ENCODE measurements around a stretch of chr16.

DNA sequence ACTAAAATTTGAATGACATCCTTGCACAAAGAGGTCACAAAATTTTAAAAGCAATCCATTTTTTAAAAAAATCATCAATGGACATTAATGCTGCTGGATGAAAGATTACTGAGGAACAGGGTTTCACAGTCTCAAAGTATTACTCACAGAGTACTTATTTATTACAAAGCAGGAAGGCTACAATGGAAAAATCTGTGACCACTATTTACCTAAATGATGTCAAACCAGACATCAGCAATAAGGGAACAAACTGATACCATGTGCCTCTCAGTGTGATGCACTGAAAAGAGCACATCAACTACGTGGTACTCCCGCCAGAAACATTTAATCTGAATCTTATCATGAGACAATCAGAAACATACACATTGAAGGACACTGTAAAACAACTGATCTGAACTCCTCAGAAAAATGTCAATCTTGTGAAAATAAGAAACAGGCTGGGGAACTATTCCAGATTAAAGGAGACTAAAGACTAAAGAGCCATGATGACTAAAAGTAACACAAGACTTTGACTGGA is 124.2 kb downstream of the PARN start:
- PRO-cap: no peak

- PRO-cap: no peak
These were observed 14.0 kb downstream of the PDXDC1 start for GRCh38 chr16:14988853-14989234.

- PRO-cap: no peak
These were observed 22.6 kb downstream of the NTAN1 start for GRCh38 chr16:15033081-15033855.

DNA sequence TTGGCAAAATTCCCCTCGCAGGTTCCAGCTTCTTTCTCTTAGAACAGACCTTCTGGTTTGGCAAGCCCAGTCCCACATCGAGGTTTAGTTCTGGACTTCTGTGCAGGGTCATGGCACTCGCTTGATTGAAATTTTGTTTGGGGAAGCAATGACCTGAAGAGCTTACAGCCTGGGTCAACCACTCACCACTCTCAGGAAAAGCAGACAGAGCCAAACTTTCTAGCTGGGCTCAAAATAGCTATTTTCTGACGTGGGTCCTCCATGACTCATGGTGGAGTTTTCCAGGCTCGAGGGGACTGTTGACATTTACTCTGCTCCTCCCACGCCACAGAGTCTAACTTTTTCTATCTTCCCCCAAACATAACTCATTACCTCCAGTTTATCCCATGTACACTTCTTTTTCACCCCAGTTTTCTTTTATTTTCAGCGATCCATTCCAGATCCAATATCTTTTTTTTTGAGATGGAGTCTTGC is 55.1 kb downstream of the BMERB1 start:
- PRO-cap: no peak

DNA sequence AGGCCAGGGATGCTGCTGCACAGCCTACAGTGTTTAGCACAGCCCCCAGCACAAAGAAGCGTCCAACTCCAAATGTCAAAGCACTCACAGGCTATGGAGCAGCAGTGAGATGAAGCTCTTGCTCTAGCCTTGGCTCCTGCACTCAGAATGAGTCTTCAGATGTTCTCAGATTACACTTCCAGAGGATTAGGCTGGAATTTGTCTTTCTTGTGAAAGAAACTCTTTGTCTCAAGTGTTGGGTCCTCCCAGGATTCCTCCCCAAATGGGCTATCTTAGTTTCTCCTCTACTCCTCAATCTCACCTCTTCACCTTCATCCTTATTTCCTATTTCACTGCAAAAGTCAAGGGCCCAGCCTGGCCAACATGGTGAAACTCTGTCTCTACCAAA is 64.5 kb downstream of the BMERB1 start:
- PRO-cap: unidirectional peak, minus-strand start at position 149 of the sequence

- PRO-cap: no peak
These were observed 67.9 kb downstream of the BMERB1 start for GRCh38 chr16:15501988-15502900.

DNA sequence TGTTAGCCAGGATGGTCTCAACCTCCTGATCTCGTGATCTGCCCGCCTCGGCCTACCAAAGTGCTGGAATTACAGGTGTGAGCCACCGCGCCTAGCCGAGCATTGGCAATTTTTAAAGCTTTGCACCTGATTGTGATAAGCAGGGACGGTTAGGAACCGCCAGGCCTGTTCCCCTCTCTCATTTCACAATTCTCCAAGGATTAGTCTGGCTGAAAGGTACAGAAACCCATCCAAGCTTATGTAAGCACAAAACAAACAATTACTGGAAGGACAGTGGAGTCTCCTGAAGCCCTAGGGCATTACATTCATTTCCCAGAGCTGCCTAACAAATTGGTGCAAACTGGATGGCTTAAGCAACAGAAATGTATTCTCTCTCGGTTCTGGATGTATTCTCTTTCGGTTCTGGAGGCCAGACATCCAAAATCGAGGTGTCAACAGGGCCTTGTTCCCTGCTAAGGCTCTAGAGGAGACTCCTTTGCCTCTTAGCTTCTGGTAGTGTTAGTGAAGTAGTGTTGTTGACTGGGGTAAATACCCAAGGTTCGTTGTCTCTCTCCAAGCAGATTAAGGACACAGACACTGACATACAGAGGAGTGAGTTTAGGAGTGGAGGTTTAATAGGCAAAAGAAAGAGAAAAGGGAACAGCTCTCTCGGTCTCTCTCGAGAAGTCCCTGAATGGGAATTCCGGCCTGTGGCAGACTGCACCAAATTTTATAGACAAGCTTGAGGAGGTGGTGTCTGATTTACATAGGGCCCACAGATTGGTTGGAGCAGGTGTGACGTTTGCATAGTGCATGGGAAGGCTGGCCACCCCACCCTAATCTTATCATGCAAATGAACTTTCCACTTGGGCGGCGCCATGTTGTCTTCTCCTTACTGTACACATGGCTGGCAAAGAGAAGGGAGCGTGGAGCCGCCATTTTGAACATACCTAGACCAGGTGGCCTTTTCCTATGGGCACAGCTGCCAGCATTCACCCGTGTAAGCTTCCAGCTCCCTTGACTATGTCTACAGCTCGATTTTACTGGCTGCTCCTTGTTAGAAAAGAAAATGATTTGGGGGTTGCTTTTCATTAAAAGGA is 66.4 kb downstream of the MARF1 start:
- PRO-cap: no peak

- PRO-cap: no peak
These were observed 40.9 kb downstream of the MARF1 start for GRCh38 chr16:15601975-15602622.

GRCh38 chr16:15672274-15672593 is 22.2 kb downstream of the NDE1 start:
- PRO-cap: no peak

GRCh38 chr16:15705992-15706556 is 56.0 kb downstream of the NDE1 start:
- PRO-cap: no peak

GRCh38 chr16:15745074-15745497 is 95.0 kb downstream of the NDE1 start:
- PRO-cap: no peak

DNA sequence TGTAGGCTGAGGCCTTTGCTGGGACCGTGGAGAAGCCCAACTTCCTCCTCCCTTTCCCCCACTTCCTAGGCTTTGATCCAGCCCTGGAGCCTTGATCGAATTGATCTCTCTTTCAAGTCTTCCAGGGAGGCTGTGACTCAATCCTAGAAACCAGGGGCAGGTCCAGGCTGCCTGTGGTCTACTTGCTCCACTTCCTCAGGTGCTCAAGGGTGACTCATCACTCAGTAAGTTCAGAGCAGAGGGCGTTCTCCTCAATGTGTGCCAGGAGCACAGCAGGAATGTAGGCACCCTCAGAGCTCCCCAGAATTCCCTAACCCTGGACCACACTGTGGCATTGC is 11.2 kb upstream of the CEP20 start:
- PRO-cap: no peak

DNA sequence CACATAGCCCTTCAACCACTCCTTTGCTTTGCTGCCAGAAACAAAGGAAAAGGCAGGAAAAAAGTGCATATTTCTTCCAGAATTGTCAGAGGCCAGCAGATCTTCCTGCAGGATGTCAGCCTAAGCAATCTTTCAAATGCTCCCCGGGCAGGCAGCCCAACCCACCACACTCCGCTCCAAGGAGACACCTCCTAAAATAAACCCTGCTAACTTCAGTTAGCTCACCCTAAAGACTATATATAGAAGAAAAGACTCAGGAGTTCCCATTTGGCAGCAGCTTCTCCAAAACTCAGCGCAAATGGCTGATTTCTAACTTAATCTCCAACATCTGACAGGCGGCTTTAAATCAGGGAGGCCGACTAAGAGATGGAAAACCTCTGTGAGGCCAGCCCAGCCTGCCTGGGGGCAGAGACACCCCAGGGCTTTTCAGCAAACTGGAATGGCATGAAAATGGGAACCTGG is 91.7 kb downstream of the XYLT1 start:
- PRO-cap: no peak

GRCh38 chr16:17396770-17397428 is 73.9 kb downstream of the XYLT1 start:
- PRO-cap: no peak

GRCh38 chr16:17939623-17940212 is 396.8 kb downstream of the NPIPA8 start:
- PRO-cap: no peak

- PRO-cap: no peak
These were observed 50.7 kb upstream of the ARL6IP1 start for GRCh38 chr16:18851932-18852637.

DNA sequence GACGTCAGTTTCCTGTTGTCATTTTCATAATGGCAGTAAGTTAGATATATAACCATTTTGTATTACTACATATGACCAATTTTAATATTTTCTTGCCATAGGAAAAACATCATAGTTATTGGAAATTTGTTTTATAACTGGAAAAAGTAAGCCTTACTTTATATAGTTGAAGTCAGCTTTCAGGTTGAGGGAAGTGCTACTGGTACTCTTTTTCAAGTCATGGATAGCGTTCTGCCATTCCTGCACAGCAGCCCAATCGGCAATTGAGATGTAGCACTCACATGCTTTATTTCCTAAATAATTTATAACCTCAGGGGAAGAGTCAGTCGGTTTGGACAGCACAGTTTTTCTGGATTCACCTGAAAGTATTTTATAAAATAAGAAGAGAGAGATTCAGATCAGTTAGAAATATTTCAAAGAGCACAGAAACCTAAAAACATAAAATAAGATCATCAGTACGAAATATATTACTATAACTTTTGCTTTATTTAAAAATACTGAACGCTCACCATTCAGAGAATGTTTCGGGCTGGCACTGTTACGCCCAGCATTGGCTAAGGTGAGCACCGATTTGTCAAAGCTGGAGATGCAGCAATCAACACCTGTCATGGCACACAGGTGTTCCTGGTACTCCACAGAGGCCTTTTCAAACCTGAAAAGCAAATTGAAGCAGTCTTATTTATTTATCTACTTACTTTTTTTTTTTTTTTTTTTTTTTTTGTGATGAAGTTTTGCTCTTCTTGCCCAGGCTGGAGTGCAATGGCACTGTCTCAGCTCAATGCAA is 62.3 kb upstream of the ARL6IP1 start:
- PRO-cap: no peak

GRCh38 chr16:19095771-19096070 is 18.0 kb upstream of the ITPRIPL2 start:
- PRO-cap: no peak

DNA sequence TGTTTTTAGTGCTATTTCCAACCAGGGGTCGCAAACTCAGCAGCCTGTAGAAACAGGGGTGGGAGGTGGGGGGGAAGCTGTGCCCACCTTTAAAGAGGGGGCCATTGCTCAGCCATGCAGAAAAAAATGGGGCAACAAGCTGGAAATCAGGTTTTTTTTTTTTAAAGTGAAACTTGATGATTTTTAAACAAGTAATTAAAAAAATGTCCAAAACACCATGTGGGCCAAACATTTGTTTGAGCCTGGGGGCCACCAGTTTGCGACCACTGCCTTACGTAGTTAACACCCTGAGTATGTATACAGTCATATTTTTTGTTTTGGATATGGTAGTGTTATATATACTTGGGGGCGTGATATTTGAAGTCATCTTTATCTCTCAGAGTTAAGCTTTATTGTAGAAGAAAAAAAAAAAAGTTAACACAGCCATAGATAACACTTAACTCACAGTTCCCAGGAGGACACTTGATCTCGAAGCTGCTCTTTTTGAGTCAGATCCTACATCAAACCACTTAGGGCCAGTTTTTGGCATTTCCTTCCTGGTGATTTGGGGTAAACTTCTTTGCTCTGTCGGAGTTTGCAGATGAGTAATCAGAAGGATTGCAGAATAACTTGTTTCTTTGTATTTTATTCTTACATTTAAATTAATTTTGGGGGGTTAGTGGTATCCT is 5.7 kb downstream of the ITPRIPL2 start:
- PRO-cap: no peak

DNA sequence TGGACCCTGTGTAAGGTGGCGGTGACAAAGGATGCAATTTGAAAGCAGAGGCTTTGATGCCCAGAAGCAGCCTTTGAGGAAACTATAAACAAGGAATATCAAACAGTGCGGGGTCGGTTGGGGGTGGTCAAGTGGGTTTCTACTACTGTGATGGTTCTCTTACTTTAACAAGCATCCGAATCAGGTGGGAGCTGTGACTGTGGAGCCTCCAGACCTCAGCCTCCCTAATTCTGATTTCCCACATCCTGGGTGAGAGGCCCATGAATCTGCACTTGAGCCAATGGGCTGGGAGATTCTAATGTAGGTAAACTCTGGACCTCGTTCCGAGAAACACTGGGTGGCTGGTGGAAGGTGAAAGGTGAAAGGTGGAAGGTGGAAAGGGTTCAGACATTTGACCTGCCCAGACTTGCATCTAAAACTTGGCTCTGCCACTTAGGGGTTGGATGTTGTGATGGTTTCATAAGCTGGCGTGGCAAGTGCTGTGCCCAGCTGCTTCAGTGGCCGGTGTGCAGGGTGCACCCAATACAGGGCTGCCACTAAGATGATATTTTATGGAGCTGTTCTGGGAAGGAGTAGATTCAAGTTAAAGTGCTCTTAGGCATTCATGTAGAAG is 24.7 kb downstream of the SYT17 start:
- PRO-cap: no peak